Mononuclear cell (primary cell): ENCODE measurements around a stretch of chr5.

- RRBS: 52% methylated on average over 3 of the region's 13 CpGs
These were observed 1.9 kb upstream of the RACK1 start for GRCh38 chr5:181245520-181246013.

- RRBS: no CpG with 5 or more reads among the region's 9 CpGs
These were observed 4.3 kb upstream of the RACK1 start for GRCh38 chr5:181247898-181248463.

DNA sequence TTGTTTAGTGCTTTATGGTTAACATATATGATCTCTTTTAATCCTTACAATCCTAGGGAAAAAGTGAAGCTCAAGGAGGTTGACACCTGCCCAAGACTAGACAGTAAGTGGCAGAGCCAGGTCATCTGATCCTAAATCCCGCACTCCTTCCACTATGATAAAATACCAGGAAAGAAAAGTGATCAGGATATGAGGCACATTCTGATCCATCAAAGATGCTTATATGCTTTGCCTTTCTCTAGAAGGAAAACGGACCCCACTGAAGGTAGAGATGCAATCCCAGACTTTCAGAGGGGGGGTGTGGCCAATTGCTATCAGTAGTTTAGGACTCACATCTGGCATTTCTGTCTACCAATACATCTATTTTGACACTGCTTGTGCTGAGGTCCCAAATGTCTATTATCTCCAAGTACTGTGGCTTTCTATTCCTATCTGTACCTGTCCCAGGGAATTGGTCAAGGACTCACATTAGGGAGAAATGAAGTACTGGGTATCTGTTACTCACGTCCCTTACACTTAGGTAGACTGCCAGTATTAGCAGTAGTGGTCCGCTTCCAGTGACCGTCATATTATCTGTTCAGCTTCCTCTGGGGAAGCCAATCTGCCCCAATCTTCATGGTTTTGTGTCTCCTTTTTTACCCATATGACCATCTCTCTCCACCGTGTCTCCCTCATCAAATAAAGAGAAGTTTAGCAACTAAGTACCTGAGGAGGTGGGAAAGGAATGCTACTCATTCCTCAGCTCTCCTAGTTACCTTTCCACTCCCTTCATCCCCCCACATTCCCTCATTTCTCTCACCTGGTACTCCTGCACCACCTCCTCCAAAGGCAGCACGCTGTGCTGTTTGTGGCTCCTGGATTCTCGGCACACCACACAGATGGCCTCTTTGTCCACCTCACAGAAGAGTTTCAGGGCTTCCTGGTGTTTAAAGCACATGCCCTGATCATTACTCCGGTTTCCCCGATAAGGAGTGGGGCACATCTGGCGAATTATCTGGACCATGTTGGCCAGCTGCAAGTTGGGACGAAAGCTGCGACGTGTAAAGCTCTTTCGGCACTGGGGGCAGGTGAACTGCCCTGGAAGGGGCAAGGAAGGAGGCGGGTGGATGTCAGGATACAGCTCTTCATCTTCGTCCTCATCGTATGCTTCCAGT lies 1.4 kb downstream of the TRIM52 start:
- RRBS: no CpG with 5 or more reads among the region's 18 CpGs